Hair follicle dermal papilla cell (primary cell): ENCODE measurements around the genes SNAI3 and PIEZO1.

DNA sequence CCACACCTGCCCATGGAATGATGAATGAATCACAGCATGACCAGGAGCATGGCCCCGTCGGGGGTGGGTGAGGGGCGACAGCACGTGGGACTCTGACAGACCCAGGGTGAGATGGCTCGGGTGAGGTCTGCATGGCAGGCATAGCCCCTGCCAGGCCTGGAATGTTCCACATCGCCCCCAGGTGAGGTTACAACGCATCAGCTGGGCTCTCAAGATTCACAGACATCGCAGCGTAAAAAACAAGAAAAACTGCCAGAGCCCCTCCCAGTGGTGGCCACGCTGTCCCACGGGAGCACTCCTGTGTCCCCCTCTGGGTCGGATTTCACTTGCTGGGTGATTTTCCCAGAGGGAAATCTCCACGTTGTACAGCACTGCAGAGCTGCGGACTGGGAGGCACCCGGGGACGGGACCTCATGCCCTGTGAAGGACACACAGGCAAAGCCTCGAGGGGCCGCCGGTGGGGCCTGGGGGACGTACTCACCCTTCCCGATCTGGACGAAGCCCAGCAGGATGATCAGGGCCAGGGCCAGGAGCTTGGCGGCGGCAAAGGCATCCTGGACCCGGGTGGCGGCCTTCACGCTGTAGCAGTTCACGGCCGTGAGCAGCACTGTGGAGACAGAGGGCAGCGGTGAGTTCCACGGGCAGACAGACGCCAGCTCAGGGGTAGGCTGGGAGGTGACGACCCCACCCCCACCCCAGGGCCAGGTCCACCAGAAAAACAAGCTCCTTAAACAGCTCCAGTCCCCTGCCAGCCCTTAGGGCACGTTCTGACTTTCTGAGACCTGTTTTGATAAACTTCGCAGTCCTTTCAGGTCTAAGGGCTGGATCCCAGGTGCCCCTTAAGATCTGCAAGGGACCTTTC is 17.8 kb downstream of the SLC7A5 start:
- CAGE, long polyA plus RNA: no peak

DNA sequence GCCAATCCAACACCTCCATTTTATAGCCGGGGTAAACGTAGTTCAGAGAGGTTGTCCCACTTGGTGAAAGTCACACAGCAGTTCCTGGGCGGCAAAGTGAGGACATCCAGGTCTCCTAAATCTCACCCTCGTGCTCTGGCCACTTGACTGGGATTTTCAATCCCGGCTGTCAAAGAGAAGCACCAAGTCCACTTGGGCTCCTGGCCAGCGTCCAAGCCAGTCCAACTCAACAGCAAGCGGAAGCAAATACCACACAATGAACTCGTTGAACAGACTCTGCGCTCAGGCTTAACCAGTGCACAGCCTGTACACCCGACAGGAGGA is 10.8 kb downstream of the SLC7A5 start:
- CAGE, long polyA plus RNA: no peak

GRCh38 chr16:87918228-87918793 is 18.0 kb downstream of the CA5A start:
- CAGE, long polyA plus RNA: no peak

DNA sequence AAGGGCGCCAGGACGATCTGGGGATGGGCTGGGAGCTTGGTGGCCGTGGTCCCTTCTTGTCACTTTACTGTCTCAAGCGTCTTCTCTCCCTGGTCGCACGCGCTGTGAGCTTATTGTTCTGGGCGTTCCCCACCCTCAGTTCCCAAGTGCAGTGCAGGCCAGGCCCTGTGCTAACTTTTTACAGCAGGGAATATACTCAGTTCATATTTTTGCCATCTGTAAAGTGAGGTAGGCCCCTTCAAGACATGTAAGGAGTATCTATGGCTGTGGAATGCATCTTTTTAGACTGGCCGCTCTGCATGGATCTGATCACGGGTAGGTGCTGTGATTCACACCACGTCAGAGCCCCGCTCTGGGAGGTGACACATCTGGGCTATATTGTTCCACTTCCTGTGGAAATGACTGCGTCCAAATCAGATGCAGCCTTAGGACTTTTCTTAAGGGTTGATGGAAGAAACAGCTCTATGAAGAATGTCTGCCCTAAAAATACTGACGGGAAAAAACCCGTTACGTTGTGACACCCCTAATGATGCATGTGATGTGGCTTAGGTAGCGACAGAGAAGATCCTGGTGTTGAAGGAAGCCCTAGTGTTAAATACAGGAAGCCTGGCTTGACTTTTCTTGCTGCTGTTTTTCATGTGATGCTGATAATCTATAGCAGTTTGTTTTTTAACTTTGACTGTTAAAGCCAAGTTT is 12.1 kb downstream of the BANP start:
- CAGE, long polyA plus RNA: no peak

DNA sequence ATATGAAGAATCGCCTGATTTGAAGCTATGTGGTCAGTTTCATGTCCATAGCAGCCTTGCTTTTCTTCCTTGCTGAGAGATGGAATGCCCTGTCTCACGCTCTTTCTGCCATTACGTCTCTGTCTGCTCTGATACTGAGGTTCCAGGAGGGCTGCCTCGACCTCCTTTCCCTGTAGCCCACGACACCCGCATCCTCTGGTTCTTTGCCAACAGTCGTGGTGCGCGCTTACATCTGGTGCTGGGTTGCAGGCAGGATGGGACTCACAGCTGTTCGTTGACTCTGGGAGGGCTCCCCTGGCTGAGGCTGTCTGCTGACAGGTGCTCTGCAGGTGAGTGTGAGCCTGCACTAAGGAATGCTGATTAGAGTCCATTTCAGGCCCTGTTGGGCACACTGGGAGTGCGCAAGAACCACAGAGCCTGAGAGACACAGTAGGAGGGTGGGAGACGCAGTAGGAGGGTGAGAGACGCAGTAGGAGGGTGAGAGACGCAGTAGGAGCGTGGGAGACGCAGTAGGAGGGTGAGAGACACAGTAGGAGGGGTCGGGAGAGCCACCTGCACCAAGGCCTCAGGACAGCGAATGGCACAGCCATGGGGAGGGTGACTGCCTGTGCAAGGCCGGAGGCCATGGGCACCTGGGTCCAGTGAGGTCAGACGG is 90.4 kb downstream of the BANP start:
- CAGE, long polyA plus RNA: no peak

DNA sequence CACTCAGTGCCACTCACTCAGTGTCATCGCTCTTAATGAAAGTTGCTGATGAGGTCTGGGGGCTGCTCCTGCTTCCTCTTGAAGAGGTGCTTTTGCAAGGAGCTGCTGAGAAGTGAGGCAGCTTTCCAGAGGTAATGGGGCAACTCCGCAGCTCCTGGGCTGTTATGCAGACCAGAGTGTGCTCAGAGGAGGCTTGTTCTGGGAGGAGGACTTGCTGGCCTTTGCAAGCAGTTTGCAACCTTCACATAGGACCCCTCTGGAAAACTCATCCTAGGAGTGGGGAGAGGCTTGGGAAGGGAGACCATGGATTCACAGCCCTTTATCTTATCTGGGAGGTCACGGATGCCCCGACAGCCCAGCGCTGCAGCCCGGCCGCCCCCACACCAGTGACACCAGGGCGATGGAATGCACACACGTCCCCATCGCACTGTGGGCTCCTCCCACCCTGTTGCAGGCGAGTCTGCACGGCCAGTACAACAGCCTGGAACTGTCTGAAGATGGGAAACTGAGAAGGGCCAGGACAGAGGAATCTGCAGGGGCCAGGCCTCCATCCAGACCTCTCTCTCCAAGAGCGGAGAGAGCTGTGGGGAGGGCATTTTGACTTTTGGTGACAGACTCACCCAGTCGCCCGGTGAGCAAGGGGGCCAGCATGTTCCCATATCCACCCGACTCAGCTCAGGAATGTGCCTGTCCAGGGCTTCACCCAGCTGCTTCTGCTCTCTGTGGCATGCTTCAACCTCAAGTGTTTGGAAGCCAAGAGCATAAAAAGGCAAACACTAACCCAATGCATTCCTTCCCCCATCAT is 78.7 kb upstream of the ZNF469 start:
- CAGE, long polyA plus RNA: no peak

- CAGE, long polyA plus RNA: no peak
Measured at GRCh38 chr16:88388123-88388748, 5.5 kb downstream of the ZNF469 start.

DNA sequence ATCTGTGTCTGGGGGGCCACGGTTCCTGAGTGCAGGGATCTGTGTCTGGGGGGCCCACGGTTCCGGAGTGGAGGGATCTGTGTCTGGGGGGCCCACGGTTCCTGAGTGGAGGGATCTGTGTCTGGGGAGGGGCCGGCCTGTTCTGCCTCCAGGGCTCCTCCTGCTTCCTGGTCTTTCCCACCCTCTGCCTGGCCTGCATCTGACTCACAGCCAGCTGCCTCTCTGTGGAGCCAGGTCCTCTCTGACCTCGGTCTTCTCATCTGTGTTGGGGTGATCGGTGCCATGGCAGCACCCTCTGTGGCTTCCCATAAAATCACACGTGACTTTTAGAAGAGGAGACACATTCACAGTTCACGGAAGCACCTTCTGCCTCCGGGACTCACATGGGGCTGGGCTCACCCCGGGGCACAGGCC is 50.3 kb downstream of the ZFPM1 start:
- CAGE, long polyA plus RNA: no peak

- CAGE, long polyA plus RNA: no peak
Measured at GRCh38 chr16:88523634-88524425, 46.4 kb upstream of the ZC3H18 start.

GRCh38 chr16:88552669-88553326 is 17.4 kb upstream of the ZC3H18 start:
- CAGE, long polyA plus RNA: no peak

DNA sequence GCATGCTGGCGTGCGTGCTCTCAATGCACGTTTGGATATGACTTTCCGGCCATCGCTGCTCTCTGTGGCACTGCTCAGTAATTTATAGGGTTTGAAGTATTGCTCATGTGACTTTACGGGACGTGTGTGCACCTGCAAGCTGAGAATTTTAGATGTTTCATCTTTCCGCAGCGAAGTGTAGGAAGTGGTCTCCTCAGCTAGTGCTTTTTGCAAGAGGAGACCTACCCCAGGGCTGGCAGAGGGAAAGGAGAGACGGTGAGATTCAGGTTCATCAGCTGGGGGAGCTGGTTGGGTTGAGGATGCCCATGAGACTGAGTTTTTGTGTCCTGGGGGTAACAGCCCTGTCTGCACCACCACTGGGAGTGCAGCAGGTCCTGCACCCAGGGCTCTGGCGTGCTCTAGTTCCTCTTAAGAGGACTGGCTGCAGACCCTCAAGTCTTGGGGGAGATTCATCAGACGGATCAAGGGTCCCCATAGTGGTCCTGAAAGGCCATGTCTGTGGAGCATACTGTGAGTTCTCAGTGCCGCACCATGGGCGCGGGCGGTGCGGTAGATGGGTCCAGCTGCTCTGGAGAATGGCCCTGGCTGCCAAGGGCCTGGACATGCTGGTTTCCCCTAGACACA is 8.9 kb downstream of the ZC3H18 start:
- CAGE, long polyA plus RNA: no peak

- CAGE, long polyA plus RNA: no peak
Measured at GRCh38 chr16:88599020-88599651, 28.9 kb downstream of the ZC3H18 start.

GRCh38 chr16:88649337-88649773 is 1.5 kb downstream of the CYBA start:
- CAGE, long polyA plus RNA: no peak

DNA sequence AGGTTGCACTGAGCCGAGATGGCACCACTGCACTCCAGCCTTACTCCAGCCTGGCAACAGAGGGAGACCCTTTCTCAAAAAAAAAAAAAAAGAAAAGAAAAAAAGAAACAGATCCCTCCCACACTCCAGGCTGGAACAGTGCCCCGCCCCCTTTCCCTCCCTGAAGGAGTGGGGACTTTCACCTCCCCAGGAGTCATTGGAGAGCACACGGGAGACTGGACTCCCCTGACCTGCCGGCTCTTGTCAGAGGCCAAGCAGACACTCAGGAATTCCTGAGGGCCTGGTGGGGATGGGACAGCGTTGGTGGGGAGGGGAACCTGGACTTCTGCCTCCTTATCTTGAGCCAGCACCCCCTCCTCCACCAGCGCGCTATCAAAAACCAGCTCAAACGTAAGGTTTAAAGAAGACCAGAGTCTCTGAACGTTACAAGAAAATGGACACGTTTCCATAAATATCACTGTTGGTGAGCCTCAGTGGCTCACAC is 2.9 kb downstream of the MVD start:
- CAGE, long polyA plus RNA: no peak

DNA sequence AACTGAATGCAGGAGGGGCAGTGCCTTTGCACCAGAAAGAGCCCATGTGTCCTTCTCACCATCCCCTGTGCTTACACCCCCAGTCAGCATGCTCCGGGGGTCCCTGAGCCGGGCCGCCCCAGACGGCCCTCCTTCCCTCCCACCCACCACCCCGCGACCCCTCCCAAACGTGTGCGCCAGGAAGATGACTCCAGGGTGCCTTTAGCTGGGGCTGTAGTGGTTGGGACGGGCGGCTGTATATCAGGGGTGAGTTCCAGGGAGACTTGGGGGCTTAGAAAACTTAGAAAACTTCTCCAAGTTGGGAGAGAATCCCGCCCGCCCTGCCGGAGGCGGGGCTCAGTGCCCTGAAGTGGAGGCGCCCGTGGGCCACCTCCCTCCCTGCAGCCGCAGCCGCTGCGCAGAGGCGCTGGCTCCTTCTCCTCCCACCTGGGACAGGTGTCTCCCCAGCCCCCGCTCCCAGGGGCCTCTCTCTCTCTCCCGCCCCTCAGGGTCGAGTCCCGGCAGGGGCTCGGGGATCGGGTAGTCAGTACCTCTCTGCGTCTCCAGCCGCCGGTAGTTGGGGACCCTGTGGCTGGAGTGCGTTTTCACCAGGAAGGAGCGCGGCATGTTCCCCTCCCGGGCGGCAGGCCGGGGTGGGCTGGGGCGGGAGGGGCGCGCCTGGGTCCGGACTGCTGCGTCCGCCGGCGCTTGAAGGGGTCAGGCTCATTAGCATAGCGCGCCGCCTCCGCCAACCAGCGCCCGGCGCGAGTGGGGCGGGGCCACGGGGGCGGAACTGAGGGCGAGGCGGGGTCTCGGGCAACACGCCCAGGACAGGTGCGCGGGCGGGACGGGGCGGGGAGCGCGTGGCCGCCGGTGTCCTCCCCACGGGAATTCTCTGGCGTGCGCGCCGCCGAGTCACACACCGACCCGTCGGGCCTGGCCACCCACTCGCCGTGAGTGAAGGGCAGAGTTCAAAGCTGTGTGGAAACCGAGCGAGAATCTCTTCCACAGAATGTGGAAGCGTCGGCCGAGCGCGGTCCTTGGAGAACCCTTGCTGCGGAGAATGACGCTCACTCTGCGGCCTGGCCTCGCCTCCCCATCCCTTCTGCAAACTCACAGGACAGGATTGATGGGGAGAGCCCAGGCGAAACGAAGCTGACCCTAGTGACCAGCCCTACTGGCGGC is at the start of gene SNAI3:
TSS of gene SNAI3 (minus strand) at position 707 of the 1,164 bp plus-strand sequence.
- CAGE, long polyA plus RNA: no peak

GRCh38 chr16:88702241-88702920 is 3.8 kb downstream of the RNF166 start:
- CAGE, long polyA plus RNA: no peak

GRCh38 chr16:88720690-88721079 is 14.4 kb downstream of the CTU2 start:
- CAGE, long polyA plus RNA: no peak

DNA sequence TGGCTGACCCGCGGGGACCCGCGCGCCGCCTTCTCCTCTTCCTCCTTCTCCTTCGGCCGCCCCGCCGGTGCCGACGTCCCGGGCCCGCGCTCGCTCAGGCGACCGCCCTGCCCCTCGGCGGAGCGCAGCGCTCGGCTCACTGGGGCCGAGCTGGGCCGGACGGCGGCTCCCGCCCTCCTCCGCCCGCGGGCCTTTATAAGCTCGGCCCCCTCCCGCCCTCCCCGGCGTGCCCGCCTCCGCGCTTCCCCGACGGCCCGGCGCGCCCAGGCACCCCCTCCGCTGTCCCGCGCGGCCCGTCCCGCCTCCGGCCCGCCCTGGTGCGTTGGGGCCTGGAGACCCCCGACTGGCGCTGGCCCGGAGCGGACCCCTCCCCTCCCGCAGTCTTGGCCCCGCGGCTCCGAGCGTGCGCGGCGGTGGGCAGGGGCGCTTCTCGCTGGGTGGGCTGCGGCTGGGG is at the start of gene PIEZO1:
TSS of gene PIEZO1 (minus strand) at position 171 of the 454 bp plus-strand sequence.
- CAGE, long polyA plus RNA: no peak

DNA sequence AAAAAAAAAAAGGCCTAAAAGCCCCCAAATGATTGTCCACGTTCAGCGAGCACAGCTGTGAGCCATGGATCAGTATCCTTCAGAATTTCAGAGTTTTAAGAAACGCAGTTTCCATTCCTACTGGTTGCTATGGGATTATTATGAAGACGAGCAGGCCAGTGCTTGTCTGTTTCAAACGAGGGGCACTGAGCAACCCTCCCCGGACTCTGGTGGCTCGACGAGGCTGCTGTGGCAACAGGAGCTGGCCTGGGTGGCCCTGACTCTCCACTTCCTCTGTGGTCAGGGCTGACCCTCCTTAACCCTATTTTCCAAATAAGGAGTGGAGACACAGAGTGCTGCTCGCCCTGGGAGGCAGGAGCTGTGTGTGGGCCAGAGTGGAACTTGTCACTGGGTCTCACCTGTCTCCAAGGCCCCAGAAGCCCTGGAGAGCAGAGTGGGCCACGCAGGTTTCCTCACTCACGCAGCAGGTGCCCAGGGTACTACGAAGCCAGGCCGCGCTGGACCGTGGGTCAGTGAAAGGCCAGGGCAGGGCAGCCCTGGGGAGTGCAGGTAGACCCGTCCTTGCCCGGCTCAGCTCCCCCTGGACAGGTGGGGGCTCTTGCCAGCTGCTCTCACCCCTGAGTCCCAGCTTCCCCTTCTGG is 3.4 kb downstream of the GALNS start:
- CAGE, long polyA plus RNA: no peak

DNA sequence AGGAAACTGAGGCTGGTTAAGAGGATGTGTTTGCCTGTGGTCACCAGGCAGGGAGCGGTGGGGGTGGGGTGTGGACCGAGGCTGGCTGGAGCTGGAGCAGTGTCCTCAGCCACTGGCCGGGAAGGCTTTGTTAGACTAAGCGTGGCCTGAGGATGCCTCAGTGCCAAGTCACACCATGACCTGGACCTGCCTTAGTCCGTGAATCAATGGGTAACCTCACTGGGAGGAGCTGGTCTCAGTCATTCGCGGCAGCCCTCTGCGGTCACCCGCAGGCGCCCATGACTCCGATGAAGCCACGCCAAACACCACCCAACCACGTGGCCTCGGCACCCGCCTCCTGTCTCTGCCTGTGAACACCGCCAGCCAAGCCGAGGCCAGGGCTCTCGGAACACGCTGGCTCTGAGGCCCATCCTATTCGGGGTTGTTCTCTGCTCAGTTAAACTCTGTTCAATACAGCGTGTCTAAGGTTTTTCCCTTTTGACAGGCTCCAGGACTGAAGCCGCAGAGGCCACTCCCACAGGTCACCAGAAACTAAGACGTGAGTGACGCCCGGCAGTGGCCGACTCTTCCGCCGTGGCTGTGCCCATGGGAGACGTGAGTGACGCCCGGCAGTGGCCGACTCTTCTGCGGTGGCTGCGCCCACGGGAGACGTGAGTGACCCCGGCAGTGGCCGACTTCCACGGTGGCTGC is 16.7 kb upstream of the PABPN1L start:
- CAGE, long polyA plus RNA: no peak